Parietal lobe (tissue), 2 donors: ENCODE data around the gene ZNF236.

- RAMPAGE, long total RNA, result no peak
Observed at GRCh38 chr18:76820900-76821336, 1.4 kb upstream of the ZNF236 start.

DNA sequence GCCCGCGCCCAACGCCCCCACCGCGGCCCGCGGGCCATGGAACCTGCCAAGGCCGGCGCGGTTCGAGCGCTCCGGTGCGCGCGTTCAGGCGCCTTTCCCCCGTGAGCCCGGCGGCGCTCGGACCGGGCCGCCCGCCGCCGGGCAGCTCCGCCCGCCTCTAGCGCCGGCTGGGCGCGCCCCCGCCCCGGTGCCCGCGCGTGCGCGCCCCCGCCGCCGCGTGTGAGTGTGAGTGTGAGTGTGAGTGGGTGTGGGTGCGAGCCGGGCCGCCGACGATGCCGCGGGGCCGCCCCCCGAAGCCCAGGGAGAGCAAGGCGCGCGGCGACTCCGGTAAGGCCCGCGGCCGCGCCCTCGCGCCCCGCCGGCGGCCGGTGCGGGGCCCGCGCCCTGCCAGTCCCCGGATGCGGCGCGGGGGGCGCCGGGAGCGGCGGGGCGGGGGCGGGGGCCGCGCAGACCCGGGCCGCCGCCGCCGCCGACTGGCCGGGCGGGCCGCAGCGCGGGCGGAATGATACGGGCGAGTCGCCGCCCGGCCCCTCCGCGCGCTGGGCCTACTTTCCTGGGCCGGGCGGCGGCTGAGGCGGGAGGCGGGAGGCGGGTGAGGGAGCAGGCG lies at the start of gene ZNF236:
TSS of gene ZNF236 (plus strand) at position 222 of the 607 bp plus-strand sequence.
- RAMPAGE, long total RNA, result no peak

- RAMPAGE, long total RNA, result no peak
Observed at GRCh38 chr18:77055306-77056262, 77.0 kb downstream of the MBP start.

DNA sequence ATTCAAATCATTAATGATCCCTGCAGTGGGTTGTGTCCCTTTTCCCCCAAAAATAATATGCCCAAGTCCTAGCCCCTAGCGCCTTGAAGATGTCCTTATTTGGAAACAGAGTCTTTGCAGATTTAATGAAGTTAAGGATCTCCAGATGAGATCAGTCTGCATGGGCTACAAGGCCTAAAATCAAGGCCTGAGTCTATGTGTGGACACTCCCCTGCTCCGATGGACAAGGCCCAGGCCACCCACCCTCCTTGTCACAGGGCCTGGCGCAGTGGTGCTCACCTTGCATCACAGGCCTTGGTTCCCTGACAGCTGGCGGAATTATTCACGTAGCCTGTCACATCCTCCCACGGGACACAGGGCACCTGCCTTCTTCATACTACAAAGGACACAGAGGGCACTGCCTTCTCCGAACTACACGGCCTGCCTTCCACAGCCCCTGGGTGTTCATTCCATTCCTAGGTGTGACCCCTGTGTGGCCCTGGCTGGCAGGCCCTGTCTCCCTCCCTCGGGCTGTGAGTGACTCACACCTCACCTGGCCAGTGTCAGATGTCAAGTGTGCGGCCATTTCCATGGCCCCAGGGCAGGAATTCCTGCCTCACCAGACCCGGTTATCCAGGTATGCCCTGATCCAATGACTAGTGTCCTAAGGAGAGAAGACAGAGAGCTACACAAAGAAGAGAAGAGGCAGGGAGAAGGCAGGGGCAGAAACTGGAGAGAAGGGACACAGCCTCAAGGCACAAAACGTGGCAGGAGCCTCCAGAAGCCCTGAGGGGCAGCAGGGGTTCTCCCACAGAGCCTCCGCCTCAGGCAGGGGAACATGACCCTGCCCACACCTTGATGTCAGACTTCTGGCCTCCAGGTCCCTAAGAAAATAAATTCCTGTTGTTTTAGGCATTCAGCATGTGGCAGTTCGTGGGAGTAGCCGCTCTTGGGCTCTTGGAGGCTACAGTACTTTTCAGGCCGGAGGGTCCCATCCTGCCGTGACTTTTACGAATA lies 43.5 kb downstream of the MBP start:
- RAMPAGE, long total RNA, result no peak

DNA sequence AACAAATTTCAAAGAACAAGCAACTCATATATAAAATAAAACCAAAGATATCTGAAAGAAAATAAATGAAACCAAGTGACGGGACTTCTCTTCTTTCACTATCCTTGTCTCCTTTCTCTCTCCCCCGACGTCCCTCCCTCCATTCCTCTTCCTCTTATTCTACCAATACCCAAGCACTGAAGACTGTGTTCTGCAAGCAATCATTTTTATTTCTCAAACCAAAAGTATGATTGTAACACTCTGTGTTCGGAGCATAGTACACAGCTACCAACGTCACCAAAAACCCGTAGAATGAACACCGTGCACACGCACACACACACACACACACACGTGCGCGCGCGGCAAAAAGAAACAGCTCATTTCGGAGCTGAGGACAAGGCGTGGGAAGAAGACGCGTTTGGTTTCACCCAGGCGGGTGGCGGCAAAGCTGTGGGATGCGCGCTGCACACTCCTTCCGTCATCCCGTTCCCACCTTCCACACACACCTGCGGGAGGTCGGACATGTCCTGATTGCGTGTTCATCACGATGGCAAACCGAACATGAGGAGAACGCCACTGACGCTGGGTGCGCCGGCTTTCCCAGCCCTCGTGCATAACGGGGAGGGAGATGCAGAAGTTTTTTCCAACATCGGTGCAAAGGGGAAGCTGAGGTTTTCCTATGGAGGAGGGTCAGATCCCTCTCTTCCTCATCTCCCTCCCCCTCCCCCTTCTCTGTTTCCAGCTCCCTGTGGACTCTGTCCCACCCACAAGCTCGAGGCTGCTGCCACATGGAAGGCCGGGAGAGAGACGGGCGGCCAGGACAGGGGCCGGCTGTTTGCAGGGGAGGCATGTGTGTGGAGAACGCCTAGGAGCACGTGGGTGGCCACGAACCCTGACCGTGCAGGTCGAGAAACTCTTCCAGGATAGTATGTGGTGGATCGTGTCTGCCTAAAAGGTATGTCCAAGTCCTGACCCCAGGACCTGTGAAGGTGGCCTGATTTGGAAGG lies 20.4 kb downstream of the MBP start:
- RAMPAGE, long total RNA, result no peak

DNA sequence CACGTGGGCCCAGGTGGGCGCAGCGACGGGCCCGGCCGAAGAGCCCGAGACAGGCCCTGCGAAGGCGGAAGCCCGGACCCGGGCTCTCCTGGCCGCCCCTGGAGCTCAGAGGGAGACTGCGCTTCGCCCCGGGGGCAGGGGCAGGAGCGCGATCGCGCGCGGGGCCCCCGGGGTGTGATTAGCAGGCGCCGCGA lies 822 bp downstream of the MBP start:
- RAMPAGE, long total RNA, result no peak

GRCh38 chr18:78542979-78543505 lies 436.6 kb upstream of the SALL3 start:
- RAMPAGE, long total RNA, result no peak

DNA sequence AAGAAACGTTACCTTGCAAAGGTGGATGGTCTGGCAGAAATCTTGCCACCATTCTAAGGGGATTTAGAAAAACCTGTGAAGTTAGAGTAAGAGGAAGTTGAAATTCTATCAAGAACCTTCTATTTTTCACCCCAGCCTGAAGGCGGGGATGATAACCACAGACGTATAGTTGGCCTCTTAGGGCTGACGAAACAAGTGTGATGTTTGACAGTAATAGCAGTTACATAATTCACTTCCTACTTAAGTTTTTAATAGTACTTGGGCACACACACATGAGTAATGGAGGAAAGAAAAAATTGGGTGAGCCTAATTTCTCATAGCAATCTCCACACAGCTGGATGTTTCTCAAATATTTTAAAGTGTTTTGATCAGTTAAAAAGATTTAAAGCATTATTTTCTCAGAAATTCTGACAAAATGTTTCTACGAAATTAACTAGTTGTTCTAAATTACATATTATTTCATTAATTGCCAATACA lies 336.6 kb upstream of the SALL3 start:
- RAMPAGE, long total RNA, result no peak

GRCh38 chr18:79326734-79327021 lies 69.1 kb upstream of the NFATC1 start:
- RAMPAGE, long total RNA, result no peak

- RAMPAGE, long total RNA, result no peak
Observed at GRCh38 chr18:79383597-79384561, 11.9 kb upstream of the NFATC1 start.

DNA sequence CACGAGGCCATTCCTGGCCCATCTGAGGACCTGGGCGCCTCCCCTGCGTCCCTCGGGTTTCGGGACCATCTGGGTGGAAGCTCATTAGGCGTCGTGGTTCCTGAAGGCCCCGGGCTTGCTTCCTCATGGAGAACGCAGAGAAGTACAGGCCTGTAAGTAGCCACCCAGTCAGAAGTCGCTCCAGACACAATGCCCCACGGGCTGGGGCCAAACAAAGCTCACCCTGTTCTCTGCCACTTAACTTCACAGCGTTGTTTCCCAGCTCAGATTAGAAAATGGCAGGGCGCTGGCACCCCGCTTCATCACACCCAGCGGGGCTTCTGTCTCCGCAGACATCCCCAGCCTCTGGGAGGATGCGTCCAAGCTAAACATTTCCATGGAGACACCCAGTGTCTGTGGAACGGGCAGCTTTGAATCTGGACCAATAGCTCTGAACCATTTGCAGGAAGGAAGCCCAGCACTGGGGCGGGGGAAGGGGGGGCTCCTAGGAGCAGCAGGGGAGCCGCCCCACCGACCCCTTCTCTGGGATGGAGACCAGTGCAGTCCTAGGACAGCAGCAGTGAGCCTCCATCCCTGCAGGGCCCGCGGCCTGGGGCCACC lies 2.4 kb downstream of the NFATC1 start:
- RAMPAGE, long total RNA, result no peak

DNA sequence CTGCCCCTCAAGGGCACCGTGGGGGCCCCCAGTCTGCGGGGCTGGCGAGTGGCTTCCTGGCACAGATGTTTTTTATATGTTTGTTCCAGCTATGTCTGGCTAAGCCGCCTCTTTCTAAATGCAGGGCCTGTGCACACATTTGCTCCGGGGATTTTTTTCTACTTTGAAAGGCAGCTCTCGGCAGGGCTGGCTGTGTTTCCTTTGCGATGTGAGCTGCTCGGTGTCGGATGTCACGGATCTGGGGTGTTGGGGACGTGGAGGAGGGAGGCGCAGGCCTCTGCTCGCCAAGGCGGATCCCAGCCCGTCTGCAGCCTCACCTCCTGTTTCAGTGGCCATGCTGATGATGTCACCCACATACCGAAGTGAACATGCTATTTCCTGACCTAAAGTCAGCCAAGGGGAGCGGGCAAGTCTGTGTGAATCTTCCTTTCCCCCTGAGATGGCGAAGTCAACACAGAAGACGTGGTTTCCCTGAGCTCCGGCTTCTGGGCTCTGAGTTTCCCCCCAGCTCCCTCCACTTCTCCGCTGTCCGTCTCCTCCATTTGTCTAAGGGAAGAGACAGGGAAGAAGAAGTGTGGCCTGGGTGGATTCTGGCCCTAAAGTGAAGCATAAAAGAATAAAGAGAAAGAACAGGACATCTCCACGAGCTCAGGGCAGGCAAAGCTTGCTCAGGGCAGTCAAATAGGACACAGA lies 111.8 kb upstream of the CTDP1 start:
- RAMPAGE, long total RNA, result no peak

DNA sequence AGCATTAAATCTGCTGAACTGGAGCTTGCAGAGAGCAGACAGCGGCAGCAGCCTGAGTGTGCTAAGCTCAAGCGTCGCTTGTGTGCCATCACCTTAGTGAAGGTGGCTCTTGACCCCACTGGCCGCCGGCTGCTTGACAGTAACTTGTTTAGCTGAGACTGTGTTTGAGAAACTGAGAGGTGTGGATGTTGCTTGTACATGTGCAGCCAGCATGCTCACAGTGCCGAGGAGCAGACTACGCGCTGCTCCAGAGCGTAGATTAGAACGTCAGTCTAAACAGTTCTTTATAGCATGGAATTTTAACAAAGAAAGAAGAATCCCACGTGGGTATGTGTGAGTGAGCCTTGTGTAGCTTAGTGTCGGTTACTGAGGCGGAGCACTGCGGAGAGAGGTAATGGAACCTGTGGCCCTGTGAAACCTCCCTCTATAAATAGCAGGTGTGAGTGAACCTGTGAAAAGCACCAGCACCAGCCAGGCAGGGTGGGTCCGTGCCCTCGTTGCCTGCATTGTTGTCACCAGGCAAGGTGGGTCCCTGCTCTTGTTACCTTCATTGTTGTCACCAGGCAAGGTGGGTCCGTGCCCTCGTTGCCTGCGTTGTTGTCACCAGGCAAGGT lies 4.5 kb downstream of the CTDP1 start:
- RAMPAGE, long total RNA, result no peak

DNA sequence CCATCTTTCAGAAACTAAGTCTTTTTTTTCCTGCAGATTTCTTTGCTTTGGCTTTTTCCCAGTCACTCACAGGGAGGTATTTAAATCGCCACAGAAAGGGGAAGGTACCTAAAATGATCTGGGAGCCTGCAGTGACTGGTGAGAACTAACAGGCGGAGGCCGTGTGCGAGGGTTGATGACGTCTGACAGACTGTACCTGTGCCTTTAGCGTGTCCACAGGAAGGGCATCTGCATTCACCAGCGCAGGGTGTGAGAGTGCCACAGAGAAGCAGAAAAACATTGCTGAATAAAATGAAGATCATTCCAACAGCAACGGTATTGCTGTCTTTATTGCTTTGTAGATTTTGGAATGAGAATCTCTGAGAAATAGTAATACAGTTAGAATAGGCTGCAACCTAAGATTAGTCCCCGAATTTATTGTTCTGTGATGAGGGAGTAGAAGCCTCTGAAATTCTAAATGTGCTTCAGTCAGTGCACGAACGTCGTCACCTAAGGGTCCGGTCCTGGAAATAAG lies 5.7 kb downstream of the CTDP1 start:
- RAMPAGE, long total RNA, result no peak

DNA sequence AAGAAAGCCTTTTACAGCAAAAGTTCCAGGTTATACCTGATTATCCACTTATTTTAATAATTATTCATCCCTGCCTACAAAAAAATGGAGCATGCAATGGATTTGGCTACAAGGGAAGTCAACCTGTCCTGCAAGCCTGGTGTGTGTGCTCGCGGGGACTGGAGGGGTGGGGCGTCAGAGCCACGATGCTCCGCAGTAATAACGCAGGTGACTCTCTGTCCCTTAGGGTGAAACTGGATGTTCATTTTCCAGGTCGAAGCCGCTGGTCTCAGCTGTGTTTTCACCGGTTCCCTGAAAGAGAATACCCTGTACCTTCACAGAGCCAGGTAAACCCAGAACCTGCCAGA lies 58.4 kb downstream of the KCNG2 start:
- RAMPAGE, long total RNA, result no peak

DNA sequence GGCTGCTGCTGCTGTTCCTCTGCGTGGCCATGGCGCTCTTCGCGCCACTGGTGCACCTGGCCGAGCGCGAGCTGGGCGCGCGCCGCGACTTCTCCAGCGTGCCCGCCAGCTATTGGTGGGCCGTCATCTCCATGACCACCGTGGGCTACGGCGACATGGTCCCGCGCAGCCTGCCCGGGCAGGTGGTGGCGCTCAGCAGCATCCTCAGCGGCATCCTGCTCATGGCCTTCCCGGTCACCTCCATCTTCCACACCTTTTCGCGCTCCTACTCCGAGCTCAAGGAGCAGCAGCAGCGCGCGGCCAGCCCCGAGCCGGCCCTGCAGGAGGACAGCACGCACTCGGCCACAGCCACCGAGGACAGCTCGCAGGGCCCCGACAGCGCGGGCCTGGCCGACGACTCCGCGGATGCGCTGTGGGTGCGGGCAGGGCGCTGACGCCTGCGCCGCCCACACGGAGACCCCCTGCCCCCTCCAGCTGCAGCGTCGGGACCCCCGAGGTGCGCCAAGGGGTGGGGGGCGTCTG lies 52.0 kb downstream of the SLC66A2 start:
- RAMPAGE, long total RNA, result no peak

DNA sequence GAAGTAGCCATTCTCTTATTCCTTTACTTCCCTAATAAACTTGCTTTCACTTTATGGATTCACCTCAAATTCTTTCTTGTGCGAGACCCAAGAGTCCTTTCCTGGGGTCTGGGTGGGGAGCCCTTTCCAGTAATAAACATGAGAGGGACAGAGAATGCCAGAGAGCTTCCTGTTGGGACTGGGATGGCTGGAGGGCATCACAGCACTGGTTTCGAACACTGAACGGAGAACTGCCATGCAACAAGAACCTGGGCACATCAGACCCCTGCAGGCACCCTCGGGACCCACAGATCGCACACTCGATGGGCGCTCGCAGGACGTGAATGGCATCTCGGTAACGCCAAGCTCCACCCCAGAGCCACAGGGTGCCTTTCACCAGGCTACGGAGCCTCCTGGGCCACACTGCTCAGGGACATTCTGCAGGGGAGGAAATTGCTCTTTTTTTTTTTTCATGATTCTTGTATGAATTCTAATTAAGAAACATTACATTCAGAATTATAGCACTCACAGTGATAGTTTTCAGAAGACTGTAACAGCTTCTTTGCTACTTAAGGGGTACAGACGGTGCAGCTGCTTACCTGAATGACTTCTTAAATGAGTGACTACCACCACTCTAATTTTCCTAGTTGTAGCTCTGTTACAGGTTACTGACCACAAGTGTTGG lies 25.1 kb downstream of the SLC66A2 start:
- RAMPAGE, long total RNA, result no peak

DNA sequence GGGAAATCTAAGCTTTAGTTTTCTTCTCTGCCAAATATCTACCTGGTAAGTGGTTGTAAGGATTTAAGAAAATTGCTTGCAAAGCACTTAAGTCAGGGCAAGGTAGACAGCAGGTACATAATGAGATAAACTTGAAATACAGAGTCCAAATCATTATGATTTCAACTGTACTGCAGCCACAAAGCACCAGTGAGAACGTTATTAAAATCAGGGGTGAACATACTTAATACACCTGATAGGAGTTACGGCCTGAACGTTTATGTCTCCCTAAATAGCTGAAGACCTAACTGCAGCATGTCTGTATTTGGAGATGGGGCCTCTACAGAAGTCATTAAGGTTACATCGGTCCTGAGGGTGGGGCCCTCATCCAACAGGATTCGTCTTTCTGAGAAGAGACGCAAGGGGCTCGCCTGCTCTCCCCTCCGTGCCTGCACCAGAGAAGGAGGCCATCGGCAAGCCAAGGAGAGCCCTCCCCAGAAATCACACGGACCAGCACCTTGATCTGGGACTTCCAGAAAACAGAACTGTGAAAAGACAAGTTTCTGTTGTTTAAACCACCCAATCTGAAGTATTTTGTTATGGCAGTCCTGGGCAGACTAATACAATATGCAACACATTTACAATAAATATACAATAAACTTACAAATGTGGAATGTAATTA lies 5.9 kb downstream of the HSBP1L1 start:
- RAMPAGE, long total RNA, result no peak

DNA sequence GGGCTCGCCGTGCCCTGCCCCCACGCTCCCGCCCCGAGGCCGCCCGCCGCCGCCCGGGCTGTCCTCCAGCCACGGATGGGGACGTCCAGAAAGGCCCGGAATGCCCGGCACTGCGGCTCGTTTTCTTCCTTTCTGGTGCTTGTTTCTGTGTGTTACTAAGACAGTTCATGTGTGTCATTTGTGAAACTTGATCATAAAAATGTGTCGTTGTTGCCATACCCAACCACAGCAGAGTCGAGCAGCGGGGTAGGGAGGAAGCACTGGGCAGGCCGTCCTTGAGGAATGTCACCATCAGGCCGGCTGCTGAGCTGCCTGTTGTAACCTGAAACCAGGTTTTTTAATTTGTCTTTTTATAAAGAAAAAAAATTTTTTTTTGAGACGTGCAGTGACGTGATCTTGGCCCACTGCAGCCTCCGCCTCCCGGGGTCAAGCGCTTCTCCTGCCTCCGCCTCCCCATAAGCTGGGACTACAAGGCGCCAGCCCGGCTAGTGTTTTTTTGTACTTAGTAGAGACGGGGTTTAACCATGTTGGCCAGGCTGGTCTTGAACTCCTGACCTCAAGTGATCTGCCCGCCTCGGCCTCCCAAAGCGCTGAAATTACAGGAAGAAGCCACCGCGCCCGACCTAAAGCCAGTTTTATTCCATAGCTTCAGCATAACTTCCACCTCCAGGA lies 559 bp upstream of the TXNL4A start:
- RAMPAGE, long total RNA, result no peak

DNA sequence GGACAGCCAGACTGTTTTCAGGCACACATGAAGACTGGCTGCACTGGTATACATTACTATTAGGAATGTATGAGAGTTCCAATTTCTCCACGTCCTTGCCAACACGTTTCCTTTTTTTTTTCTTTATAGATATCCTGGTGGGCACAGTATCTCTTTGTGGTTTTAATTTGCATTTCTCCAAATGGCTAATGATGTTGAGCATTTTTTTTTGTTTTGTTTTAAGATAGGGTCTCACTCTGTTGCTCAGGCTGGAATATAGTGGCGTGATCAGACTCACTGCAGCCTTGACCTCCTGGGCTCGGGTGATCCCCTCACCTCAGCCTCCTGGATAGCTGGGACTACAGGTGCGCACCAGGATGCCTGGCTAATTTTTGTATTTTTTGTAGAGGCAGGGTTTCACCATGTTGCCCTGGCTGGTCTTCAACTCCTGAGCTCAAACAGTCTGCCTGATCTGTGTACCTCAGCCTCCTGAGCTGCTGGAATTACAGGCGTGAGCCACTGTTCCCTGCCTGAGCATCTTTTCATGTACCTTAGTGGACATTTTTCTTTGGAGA lies 7.5 kb downstream of the ADNP2 start:
- RAMPAGE, long total RNA, result no peak